Measurements from ENCODE around the genes GOLGA6B, CD276 and PML.

GRCh38 chr15:72345364-72345730 is 25.4 kb upstream of the CELF6 start:
- PRO-cap = no peak
- RAMPAGE, long total RNA, 2 experiments = no peak in any of the 2 experiments

DNA sequence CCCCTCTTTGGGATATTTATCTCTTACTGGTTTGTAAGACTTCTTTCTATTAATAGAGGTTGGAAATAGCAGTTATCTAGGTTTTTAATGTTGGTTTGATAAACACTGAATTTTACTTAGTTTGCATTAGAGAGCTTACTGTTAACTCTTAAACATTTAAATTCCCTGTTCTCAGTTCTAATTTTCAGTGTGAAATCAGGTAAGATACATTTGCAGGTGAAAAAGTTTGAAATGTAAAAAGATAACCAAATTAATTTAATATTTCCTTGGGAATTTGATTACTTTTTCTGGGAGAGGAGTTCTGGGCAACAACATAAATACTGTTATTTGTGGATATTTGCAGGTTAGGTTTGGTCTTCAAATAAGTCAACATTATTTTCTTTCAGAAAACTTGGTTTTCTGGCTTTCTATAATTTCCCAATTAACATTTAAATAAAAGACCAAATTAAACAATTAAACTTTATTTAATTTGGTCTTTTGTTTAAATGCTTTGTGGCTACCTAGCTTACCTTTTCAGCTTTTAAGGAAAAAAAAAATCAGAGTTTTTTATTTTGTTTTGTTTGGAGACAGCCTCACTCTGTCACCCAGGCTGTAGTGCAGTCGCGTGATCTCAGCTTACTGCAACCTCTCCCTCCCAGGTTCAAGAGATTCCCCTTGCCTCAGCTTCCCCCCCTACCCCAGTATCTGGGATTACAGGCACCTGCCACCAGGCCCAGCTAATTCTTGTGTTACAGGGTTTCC is 3.3 kb downstream of the ARIH1 start:
- PRO-cap = no peak
- RAMPAGE, long total RNA, 2 experiments = no peak in any of the 2 experiments

DNA sequence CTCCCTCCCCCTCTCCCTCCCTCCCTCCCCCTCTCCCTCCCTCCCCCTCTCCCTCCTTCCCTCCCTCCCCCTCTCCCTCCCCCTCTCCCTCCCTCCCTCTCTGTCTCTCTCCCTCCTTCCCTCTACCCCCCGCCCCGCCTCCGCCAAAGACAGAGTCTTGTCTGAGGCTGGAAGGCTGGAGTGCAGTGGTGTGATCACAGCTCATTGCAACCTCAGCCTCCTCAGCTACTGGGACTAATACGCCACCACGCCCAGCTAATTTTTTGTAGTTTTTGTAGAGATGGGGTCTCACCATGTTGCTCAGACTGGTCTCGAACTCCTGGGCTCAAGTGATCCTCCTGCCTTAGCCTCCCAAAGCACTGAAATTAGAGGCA is 39.6 kb downstream of the ARIH1 start:
- PRO-cap = no peak
- RAMPAGE, long total RNA, 2 experiments = no peak in any of the 2 experiments

DNA sequence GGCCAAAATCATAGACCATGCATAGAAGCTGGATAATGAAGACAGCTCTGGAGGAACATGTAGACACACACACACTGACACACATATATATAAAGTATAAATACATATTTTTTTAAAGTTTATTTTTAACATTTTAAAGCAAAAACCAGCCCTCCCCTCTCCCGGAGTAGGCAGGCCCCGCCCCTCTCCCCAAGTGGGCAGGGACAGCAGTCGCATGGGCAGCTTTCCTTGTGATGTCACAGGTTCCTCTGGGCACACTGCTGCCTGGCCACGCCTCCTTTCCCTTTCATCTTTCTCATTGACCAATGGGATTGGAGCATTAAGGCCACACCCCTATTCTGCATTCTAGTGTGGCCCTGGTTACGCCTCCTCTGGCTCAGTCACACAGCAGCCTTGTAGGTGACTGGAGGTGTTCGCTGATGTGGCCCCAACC is at the start of gene GOLGA6B:
Gene GOLGA6B (plus strand): TSS at position 379 of the 433 bp plus-strand sequence.
- PRO-cap = no peak
- RAMPAGE, long total RNA, 2 experiments = no peak in any of the 2 experiments

DNA sequence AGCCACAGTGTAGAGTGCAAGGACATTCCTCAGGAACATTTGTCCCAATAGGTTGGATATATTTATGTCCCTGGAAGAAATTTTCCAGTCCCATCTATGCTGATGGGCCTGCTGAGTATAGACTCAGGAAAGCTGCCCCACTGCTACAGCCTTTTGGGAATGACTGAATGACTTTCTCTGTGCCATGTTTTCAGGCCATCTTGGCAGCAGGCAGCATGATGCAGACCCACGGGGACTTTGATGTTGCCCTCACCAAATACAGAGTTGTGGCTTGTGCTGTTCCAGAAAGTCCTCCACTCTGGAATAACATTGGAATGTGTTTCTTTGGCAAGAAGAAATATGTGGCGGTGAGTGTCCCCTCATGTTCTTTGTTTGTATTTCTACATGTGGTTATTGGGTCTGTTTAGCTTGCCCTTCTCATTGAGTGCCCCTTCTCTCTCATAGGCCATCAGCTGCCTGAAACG is 45.1 kb downstream of the BBS4 start:
- PRO-cap = no peak
- RAMPAGE, long total RNA, 2 experiments = no peak in any of the 2 experiments

DNA sequence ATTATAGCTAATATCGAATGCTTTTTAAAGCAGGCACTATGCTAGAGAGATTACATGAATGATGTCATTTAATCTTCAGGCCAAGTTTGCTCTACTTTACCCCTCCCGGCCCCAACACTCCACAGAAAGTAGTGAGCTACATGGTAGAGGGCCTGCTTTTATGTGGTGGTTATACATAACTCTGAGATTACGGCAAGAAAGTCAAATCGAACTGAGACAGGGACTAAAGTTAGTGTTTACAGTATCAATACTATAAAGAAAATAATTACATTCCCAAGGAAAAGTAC is 1.1 kb downstream of the ADPGK start:
- PRO-cap = no peak
- RAMPAGE, long total RNA, 2 experiments = no peak in any of the 2 experiments

- PRO-cap = no peak
- RAMPAGE, long total RNA, 2 experiments = no peak in any of the 2 experiments
These were observed 57.4 kb upstream of the NEO1 start for GRCh38 chr15:72994702-72995432.

GRCh38 chr15:73082395-73083419 is 30.4 kb downstream of the NEO1 start:
- PRO-cap = no peak
- RAMPAGE, long total RNA, 2 experiments = no peak in any of the 2 experiments

GRCh38 chr15:73193440-73194066 is 141.3 kb downstream of the NEO1 start:
- PRO-cap = no peak
- RAMPAGE, long total RNA, 2 experiments = no peak in any of the 2 experiments

DNA sequence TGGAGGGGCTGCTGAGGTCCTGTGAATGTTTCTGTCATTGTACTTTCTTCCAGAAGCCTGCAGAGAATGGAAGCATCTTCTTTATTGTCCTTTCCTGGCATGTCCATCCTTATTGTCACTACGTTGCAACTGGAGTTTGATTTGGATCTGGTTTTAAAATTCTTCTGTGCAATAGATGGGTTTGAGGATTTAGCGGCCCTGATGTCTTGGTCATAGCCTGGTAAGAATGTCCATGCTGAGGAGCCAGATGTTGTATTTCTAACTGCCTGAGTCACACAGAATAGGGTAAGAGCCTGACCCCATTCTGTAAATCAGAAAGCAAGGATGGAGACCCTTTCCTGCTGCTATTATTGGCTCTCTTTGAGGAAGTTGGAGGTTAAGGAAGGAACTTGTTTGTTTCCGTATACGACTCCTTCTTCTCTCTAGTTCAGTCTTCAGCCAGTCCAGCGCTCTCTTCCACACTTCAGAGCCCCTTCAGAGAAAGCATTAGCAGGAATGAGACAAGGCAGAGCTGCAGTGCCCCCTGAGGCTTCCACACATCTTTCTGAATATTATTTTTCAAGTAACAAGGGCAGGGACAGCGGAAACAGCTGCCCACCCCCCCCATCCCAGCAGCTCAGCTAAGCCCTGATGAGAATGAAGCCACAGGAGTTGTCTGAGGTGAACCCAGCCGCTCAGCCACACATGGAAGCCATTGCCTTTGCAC is 65.1 kb downstream of the HCN4 start:
- PRO-cap = no peak
- RAMPAGE, long total RNA, 2 experiments = no peak in any of the 2 experiments

GRCh38 chr15:73374777-73375256 is 6.1 kb upstream of the HCN4 start:
- PRO-cap = no peak
- RAMPAGE, long total RNA, 2 experiments = no peak in any of the 2 experiments

DNA sequence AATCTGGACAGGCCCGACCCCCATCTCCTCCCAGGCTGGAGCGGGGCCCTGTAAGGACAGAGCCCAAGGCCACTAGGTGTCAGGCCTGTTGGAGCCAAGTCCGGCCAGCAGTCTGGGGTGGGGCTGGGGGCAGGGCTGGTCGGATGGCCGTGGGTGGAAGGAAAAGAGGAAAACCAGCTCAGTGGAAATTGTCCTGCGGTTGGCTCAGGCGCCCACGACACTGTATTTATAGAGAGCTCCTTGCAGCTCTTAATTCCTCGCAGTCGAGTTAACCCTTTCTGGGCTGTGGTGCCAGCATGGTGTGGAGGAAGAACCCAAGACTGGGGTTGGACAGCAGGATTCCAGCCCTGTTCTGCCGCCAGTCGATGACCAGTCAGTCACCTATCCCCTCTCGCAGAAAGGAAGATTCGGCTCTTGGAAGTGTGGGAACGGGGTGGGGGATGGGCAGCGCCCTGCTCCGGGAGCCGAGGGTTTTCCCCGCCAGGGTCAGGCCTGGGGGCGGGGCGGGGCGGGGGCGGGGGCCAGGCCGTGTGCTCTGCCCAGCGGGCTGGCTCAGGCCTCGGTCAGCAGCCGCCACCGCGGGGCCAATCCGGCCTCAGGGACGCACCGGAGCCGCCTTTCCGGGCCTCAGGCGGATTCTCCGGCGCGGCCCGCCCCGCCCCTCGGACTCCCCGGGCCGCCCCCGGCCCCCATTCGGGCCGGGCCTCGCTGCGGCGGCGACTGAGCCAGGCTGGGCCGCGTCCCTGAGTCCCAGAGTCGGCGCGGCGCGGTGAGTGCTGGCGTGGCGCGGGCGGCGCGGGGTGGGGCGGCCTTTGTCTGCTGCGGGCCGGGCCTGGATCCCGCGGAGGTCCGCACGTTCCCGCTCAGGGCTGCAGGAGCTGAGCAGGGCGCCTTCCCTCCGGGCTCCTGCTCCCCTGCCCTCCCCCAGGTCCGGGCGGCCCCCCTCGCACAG is at the start of gene CD276:
Gene CD276 (plus strand): TSS at position 692 of the 952 bp plus-strand sequence.
- PRO-cap = unidirectional peak, plus-strand start at position 555 of the sequence; unidirectional peak, plus-strand start at position 587 of the sequence; bidirectional peak, plus-strand start at position 753 of the sequence, minus-strand start at position 752 of the sequence
- RAMPAGE, long total RNA, 2 experiments = start-site peak on the plus strand in 1 of 2 experiments, centred at position 695 of the sequence, 26 reads per replicate

- PRO-cap = bidirectional peak, plus-strand start at chr15:73994791, minus-strand start at chr15:73994602
- RAMPAGE, long total RNA, 2 experiments = start-site peak on the plus strand in 2 of 2 experiments, at chr15:73994692-73994806 at its widest, 28 to 39 reads per replicate
These were observed at the start of gene PML for GRCh38 chr15:73994208-73995203. PML (plus strand) TSS chr15:73994716.

GRCh38 chr15:74131662-74132508 is 1.5 kb downstream of the ISLR2 start:
- PRO-cap = no peak
- RAMPAGE, long total RNA, 2 experiments = no peak in any of the 2 experiments

- PRO-cap = no peak
- RAMPAGE, long total RNA, 2 experiments = no peak in any of the 2 experiments
These were observed 4.0 kb downstream of the CCDC33 start for GRCh38 chr15:74239988-74240706.

DNA sequence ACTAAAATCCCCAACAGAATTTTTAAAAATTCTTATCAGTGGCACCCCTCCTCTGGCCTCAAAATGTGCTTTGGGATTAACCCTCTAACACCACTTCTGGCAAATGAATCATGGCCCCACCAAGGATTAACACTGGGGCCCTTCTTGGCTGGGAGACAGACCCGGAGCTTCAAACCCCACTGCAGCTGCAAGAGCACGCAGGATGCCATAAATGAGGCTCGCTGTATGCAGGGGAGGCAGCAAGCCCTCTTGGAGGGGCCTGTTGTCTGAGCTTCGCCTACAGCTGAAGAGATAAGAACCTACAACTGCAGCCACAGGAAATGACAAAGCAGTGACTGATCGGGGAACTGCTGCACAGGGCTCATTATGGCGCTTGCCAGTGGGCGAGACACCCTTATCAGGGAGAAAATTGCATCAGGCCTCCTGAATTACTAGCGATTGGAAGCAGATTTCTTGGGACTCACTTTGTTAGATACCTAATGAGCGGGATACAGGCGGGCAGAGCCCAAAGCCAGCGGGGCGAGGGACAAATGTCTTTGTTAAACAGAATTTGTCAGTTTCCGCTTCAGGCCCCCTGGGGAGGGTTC is 54.9 kb downstream of the CCDC33 start:
- PRO-cap = no peak
- RAMPAGE, long total RNA, 2 experiments = no peak in any of the 2 experiments

DNA sequence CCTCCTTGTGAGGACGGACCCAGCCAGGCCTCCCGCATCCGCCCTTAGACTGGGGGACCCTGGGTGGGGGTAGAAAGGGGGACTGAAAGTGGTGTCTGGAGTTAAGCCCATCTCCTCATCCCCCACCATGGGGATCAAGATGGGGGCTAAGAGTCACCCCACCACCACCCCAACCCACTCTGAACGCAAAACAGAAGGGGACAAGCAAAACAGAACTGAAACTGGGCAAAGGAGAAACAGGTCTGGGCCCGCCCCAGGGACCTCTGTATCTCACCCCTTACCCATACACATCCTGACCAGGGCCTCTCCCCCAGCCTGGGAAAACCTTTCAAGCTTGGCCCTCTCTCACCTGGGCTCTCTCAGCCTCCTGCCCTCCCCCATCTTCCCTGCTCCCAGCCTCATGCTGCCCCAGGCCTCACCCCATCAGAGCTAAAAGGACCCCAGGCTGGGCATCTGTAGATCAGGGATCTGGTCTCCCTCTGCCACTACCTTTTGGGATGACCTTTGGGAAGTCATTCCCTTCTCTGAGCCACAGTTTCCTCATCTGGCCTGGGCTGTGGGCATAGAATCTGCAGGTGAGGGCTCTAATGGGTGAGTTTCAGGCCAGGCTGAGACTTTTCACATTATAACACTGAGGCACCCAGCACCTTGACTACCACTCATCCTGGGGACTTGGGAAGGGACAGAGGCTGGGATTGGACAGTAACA is 30.0 kb upstream of the CYP11A1 start:
- PRO-cap = no peak
- RAMPAGE, long total RNA, 2 experiments = no peak in any of the 2 experiments

DNA sequence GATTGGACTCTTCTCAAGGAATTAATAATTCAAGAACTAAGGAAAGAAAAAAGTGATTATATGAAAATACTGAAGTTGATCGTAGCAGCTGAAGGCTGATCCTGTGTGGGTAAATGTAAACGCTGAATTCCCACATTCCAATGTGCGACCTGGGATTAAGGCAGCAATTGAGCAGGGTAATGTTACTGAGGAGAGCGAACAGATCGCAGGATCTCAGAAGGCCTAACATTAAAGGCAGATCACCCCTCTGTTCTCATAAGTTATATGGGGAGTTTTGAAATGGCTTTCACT is 908 bp upstream of the UBL7 start:
- PRO-cap = no peak
- RAMPAGE, long total RNA, 2 experiments = no peak in any of the 2 experiments

DNA sequence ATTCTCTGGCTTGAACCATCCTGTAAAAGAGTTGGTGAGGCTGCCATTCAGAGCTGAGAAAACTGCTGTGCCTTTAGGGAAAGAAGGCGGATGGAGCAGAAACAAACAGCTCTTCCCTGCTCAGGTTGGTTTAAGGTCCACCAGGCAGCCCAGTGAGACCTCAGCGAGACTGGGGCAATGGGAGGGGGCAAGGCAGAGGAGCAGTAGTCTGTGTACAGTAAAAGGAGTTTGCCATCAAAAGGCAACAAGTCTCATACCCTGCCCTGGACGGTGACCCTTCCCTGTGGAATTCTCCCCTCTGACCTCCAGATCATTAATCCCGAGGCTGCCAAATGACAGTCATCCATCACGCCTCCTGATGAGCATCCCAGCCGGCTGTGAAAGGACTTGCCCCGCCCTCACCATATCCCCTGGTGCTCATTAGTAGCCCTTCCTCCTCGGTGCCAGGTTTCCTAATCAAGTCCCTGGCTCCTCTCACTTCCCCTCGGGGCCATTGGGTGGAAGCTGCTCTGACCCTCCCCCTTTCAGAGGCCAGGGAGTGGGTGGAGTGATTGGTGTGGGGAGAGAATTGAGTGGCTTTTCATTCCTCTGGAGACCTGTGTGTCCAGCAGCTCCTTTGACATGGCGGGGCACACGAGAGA is 27.2 kb upstream of the CLK3 start:
- PRO-cap = no peak
- RAMPAGE, long total RNA, 2 experiments = no peak in any of the 2 experiments

GRCh38 chr15:74599199-74599721 is 16.4 kb upstream of the CLK3 start:
- PRO-cap = no peak
- RAMPAGE, long total RNA, 2 experiments = no peak in any of the 2 experiments